Kidney (tissue), 2 donors: ENCODE data around the gene EGFR.

DNA sequence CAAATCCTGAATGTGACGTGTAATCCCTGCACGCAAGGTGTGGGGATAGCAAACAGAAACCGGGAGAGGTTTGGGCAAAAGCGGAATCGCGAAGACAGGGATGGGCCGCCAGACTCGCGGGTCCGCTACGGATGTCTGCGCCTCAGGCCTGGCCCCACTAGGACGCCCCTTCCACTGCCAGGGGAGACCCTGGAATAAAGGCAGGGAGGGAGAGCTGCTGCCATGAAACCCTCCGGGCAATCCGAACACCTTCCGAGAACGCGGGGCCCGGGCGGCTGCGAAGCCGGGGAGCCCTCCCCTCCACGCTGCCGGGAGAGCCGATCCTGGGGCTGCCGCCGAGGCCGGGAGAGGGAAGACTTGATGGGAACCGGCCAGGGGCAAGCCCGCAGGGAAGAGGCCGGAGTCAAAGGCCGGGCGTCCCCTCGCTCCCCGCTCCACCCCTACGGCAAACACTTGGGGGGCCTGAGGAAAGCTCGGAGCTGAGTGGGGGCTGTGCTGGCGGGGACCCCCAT is 752 bp downstream of the COBL start:
- PRO-cap: unidirectional peak, plus-strand start at position 77 of the sequence
- RRBS: 0% methylated on average over 1 of the region's 38 CpGs

DNA sequence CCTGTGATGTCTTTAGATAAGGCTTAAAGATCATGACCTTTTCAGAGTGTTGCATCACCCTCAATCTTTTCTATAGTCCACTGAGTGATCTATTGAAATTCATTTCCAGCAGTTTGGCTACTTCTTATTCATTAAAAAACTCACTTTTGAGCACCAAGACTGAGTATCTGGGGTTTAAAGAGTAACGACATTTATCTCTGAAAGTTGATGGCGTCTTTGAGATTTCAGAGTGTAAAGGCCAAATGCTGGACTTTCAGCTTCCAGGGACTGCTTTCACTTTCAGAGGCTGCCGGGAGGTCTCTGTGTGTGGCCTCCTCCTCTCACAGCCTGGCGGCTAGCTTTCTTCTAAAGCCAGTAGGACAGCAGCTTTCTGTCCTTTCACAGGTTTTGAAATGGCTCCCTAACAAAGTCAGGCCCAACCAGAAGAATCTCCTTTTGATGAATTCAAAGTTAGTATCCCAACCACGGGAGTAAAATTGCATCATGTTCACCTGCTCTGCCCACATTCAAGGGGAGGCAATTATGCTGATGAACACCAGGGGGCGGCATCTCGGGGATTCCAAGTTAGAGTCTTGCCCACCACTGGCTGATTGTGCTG is 701.6 kb upstream of the COBL start:
- PRO-cap: no peak
- RRBS: no CpG with 5 or more reads among the region's 7 CpGs

- PRO-cap: no peak
- RRBS: 49% methylated on average over 5 of the region's 38 CpGs
These were observed 771.6 kb upstream of the COBL start for GRCh38 chr7:52088061-52088684.

- PRO-cap: no peak
- RRBS: no CpG with 5 or more reads among the region's 15 CpGs
These were observed 730.8 kb upstream of the VSTM2A start for GRCh38 chr7:53811412-53811783.

- PRO-cap: no peak
- RRBS: no CpG with 5 or more reads among the region's 9 CpGs
These were observed 15.1 kb upstream of the SEC61G start for GRCh38 chr7:54774173-54774430.

- PRO-cap: no peak
- RRBS: no CpG with 5 or more reads among the region's 9 CpGs
These were observed 52.8 kb upstream of the SEC61G start for GRCh38 chr7:54811799-54812294.

- PRO-cap: no peak
- RRBS: no CpG with 5 or more reads among the region's 1 CpG
These were observed 122.7 kb upstream of the SEC61G start for GRCh38 chr7:54881796-54882044.

DNA sequence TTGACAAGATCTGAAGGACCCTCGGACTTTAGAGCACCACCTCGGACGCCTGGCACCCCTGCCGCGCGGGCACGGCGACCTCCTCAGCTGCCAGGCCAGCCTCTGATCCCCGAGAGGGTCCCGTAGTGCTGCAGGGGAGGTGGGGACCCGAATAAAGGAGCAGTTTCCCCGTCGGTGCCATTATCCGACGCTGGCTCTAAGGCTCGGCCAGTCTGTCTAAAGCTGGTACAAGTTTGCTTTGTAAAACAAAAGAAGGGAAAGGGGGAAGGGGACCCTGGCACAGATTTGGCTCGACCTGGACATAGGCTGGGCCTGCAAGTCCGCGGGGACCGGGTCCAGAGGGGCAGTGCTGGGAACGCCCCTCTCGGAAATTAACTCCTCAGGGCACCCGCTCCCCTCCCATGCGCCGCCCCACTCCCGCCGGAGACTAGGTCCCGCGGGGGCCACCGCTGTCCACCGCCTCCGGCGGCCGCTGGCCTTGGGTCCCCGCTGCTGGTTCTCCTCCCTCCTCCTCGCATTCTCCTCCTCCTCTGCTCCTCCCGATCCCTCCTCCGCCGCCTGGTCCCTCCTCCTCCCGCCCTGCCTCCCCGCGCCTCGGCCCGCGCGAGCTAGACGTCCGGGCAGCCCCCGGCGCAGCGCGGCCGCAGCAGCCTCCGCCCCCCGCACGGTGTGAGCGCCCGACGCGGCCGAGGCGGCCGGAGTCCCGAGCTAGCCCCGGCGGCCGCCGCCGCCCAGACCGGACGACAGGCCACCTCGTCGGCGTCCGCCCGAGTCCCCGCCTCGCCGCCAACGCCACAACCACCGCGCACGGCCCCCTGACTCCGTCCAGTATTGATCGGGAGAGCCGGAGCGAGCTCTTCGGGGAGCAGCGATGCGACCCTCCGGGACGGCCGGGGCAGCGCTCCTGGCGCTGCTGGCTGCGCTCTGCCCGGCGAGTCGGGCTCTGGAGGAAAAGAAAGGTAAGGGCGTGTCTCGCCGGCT is at the start of gene EGFR:
Gene EGFR (plus strand): TSS at position 611 of the 981 bp plus-strand sequence.
- PRO-cap: bidirectional peak, plus-strand start at position 321 of the sequence, minus-strand start at position 218 of the sequence; bidirectional peak, plus-strand start at position 611 of the sequence, minus-strand start at position 474 of the sequence
- RRBS: 2% methylated on average over 42 of the region's 102 CpGs

DNA sequence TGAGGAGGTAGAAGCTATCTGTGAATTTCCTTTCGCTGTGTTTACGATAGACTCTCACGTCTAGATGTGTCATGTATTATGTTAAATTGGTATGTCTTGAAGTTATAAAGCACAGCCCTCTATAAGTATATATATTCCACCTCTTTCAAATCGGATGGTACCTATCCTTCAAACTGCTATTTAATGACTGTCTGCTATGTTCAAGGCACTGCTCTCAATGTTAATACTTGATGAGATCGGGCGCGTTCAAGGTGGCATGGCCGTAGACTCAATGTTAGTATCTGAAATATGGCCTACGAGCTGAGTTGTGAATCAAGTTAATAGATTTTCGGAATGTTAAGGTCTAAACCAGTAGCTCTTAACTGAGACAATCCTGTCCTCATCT is 24.0 kb downstream of the EGFR start:
- PRO-cap: no peak
- RRBS: no CpG with 5 or more reads among the region's 10 CpGs

DNA sequence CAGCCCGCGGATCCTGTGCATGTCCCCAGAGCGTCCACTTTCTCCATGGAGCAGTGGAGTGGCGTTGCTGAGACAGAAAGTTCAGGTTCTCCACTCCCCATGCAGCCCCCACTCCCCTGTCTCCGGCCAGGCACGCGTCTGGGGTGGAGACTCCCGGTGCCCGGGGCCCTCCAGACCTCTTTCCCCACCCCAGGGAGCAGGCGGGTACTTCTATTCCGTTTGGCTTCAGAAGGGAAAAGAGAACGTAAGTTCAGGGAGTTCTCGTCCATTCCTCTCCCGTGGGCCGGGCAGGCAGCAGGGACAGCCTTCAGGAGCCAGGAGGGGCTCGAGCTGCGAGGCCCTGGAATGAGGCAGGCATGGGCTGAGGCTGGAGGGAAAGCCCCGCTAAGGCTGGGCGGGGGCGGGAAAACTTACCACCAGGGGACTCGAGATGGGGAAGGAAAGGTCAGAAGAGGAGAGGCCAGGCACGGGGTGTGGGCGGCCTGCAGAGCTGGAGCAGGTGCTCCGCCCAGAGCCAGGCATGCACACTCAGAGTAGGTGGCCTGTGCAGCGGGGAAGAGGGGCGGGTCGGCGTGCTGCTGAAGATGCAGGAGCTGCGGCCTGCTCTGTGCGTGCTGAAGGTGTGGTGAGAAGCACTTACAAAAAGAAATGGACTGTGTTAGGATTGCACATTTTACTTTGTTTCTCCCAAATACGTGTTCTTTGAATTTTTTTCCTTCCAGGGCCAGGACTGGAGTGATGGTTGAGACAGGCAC is 60.1 kb downstream of the EGFR start:
- PRO-cap: no peak
- RRBS: 50% methylated on average over 1 of the region's 31 CpGs

DNA sequence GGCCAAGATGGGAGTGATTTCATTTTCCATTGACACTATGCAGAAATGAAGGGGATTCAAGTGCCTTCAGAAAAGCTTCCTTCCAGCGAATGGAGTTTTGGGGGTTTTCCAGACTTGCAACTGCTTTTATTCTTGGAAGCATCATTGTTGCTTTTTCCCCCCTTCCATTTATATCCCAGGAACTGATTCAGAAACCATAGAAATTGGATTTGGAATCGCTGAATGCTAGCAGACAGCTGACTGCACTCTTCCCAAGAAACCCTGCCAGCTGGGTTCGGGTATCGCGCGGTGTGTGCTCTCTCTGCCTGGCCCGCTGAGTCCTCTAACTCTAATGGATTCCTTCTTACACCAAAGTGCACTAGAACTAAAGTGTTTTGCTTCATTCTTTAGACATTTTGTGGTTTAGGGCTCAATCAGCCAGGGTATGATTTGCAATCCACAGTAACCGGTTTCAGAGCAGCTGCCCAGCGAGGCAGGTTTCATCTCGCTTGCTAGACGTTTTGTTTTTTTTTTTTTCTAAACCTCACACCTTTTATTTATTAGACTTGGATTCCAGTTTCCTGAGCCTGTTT is 92.1 kb downstream of the EGFR start:
- PRO-cap: no peak
- RRBS: no CpG with 5 or more reads among the region's 11 CpGs

- PRO-cap: no peak
- RRBS: no CpG with 5 or more reads among the region's 16 CpGs
These were observed 114.9 kb downstream of the EGFR start for GRCh38 chr7:55133586-55134271.

DNA sequence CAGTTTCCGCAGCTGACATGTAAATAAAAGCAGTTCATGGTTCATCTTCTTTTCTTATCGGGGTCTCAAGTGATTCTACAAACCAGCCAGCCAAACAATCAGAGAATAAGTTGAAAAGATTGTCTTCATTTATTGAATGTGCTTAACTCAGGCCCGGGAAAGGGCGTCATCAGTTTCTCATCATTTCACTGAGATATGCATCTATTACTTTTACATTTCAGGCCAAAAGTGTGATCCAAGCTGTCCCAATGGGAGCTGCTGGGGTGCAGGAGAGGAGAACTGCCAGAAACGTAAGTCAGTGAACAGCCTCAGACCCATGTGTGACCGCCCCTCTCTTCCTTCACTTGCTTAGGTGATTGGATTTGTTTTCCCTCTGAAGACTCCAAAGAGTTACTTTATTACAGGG is 132.3 kb downstream of the EGFR start:
- PRO-cap: no peak
- RRBS: no CpG with 5 or more reads among the region's 6 CpGs

DNA sequence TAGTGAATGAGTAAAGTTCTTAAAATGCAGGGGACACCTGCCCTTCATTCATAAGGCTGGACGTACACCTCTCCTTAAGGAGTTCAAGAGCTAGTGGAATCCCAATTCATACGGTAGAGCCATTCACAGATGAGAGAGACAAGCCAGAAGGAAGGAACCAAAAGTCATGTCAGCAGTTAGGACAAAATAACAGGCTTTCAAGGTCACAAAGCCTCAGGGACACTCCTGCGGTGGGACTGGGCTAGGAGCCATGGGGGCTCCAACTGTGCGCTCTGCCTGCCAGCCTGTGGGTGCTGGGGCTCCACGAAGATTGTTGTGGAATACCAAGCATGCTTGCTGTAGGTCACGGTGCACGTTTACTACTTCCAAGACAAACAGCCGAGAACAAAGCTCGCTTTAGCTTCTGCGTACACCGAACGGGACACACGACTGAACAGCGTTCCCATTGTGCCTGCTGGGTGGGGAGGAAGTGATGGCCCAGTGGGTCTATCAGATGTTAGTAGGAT is 158.7 kb downstream of the EGFR start:
- PRO-cap: no peak
- RRBS: no CpG with 5 or more reads among the region's 14 CpGs

- PRO-cap: no peak
- RRBS: no CpG with 5 or more reads among the region's 21 CpGs
These were observed 172.8 kb downstream of the EGFR start for GRCh38 chr7:55191294-55192275.

DNA sequence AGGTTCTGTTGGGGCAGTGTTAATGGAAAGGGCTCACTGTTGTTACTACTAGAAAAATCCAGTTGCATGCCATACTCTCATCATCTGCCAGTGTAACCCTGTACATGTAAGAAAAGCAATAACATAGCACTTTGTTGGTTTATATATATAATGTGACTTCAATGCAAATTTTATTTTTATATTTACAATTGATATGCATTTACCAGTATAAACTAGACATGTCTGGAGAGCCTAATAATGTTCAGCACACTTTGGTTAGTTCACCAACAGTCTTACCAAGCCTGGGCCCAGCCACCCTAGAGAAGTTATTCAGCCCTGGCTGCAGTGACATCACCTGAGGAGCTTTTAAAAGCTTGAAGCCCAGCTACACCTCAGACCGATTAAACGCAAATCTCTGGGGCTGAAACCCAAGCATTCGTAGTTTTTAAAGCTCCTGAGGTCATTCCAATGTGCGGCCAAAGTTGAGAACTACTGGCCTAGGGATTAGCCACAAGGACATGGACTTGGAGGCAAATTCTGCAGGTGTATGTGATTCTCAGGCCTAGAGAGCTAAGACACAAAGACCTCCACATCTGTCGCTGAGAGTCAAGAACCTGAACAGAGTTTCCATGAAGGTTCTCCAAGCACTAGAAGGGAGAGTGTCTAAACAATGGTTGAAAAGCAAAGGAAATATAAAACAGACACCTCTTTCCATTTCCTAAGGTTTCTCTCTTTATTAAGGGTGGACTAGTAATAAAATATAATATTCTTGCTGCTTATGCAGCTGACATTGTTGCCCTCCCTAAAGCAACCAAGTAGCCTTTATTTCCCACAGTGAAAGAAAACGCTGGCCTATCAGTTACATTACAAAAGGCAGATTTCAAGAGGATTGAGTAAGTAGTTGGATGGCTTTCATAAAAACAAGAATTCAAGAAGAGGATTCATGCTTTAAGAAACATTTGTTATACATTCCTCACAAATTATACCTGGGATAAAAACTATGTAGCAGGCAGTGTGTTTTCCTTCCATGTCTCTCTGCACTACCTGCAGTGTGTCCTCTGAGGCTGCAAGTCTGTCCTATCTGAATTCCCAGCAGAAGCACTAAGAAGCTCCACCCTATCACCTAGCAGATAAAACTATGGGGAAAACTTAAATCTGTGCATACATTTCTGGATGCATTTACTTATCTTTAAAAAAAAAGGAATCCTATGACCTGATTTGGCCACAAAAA is 154.7 kb upstream of the LANCL2 start:
- PRO-cap: no peak
- RRBS: no CpG with 5 or more reads among the region's 6 CpGs

- PRO-cap: no peak
- RRBS: no CpG with 5 or more reads among the region's 14 CpGs
These were observed 56.6 kb downstream of the VOPP1 start for GRCh38 chr7:55515440-55516441.

DNA sequence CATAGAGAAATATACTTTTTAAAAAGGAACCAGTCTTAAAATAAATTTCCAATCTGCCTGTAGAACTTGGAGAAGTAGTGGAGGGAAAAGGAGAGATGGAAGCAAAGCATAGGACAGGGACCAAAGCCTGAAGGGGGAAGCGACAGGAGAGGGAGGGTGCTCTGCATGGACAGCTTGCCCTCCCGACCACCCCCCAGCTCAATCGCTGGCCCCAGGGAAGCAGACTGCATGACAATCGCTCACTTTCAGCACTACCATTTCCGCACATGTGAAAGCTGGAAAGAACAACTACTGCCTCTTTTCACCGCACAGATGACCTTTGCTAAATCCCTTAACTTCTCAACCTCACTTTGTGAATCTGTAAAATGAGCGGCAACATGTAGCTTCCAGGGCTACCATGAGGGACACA is 17.2 kb downstream of the VOPP1 start:
- PRO-cap: no peak
- RRBS: no CpG with 5 or more reads among the region's 7 CpGs

- PRO-cap: no peak
- RRBS: no CpG with 5 or more reads among the region's 9 CpGs
These were observed 2.4 kb downstream of the VOPP1 start for GRCh38 chr7:55569591-55570612.

DNA sequence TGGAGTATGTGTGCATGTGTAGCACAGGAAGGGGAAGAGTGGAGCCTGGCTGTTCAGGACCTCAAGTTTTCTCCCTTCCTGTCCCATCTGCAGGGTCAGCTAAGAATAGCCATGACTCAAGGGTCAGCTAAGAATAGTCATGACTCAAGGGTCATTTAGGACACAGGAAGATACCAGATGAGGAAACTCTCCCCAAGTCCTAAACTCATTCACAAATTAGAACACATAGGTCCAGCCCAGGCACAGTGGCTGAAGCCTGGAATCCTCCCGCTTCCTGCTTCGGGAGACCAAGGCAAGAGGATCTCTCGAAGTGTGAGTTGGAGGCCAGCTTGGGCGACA is 21.3 kb upstream of the VOPP1 start:
- PRO-cap: no peak
- RRBS: no CpG with 5 or more reads among the region's 4 CpGs